Type B pancreatic cell (in vitro differentiated cells): Measurements from ENCODE around the genes GSTM2, GSTM5 and KCNA3.

- PRO-cap = bidirectional peak, plus-strand start at chr1:109426603, minus-strand start at chr1:109426417; unidirectional peak, plus-strand start at chr1:109426842; unidirectional peak, plus-strand start at chr1:109426864
These were observed 360 bp upstream of the PSMA5 start for GRCh38 chr1:109426499-109427116.

- PRO-cap = no peak
These were observed 4.2 kb upstream of the CYB561D1 start for GRCh38 chr1:109489538-109490257.

DNA sequence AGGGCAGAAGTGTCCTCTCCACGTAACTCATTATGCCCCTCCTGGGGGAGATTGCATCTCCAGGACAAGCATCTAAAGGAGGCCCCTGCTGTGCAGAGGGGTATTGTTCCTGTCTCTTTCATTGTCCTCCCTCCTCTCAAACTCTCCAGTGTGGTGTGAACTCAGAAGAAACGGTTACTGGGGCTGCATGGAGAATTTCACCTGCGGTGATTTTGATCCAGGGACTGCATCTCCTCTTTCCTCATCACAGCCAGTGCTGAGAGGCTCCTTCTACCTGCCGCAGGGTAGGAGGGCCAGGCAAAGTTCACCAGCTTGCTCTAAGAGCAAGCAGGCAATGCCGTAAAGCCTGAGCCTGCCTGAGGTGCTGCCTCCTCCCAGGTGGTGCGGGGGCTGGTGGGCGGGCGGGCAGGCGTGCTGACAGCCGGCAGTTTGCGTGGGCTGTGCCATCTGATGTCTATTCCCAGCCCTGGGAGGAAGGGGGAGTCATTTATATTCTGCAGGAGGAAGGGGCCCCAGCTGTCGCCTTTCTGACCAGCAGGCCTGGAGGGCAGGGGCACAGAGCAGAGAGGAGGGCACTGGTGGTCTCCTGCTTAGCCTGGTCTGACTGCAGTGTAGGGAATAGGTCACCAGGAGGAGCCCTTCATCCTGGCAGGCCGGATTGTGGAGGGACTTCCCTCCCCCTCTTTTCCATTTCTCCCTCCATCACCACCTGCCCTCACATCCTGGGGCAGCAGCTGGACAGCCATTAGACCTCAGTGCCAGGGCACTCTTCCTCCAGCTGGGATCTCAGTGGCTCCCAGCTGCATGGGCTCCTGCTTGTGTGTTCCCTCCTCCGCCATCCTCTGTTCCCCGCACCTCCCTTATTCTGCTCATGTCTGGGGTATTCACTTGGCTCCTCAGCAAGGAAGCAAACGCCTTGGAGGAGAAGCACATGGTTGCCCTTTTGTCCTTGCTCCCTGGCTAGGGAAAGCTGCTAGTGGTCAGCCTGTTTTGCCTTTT, 4.3 kb downstream of the CYB561D1 start:
- PRO-cap = no peak

DNA sequence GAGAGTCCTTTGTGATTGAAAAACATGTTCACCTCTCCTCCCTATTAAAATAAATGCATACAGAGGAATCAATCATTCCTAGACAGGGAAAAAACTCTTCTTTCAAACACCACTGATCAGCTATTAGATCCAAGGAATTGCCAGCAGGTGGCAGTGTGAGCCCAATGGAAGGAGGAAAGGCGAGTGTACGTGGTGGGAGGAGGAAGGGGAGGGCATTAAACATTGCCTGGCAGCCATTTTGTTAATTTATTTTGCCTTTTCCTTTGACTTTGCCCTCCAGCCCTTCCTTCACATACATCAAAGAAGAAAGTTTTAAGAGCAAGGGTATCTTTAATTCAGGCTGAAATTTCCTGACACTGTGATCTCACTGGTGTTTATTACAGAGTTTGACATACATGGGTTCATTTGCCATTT, 2.1 kb upstream of the GNAI3 start:
- PRO-cap = no peak

GRCh38 chr1:109667683-109668606, at the start of gene GSTM2:
TSS of gene GSTM2 (plus strand) at chr1:109668057.
- PRO-cap = no peak

- PRO-cap = no peak
These were observed at the start of gene GSTM5 for GRCh38 chr1:109711919-109712904. TSS of gene GSTM5 (plus strand) at chr1:109712251.

DNA sequence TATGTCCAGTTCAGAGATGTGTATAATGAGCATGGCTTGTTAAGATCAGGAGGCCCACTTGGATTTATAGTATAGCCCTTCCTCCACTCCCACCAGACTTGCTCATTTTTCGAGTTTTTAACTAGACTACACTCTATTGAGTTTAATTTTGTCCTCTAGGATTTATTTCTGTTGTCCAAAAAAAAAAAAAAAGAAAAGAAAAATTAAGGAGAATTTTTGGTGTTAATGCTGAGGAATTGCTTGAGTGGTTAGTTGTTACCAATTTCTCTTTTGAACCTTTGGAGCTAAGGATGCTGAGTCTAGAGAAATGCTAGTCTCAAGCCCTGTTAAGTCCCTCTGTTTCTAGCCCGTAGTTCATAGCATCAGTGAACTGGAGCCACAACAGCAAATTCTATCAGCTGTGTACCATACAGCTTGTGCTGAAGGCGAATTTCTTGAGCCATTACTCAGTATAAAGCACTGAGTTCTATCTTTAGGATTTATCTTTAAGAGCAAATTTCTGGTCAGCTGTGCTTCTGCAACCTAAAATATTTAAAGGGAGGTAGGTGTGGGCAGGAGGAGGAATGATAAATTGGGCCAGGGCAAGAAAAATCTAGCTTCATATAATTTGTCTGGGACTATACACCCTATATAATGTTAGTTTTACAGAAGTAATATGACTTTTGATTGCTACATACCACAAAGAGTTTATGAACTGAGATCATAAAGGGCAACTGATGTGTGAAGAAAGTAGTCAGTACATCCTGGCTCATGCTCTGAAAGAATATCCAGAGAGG, 12.0 kb upstream of the STRIP1 start:
- PRO-cap = no peak

DNA sequence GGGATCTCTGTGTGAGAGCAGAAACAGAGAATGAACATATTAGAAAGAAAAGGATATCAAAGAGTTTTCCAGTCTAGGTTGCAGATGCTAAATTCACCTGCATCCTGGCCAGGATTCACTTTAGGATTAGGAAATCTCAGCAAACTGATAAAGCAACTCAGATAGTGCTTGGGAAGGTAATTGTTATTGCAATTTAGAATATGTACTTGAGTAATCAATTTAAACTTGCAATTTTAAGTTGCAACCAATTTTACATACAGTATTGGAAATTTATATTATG, 6.6 kb upstream of the STRIP1 start:
- PRO-cap = no peak

DNA sequence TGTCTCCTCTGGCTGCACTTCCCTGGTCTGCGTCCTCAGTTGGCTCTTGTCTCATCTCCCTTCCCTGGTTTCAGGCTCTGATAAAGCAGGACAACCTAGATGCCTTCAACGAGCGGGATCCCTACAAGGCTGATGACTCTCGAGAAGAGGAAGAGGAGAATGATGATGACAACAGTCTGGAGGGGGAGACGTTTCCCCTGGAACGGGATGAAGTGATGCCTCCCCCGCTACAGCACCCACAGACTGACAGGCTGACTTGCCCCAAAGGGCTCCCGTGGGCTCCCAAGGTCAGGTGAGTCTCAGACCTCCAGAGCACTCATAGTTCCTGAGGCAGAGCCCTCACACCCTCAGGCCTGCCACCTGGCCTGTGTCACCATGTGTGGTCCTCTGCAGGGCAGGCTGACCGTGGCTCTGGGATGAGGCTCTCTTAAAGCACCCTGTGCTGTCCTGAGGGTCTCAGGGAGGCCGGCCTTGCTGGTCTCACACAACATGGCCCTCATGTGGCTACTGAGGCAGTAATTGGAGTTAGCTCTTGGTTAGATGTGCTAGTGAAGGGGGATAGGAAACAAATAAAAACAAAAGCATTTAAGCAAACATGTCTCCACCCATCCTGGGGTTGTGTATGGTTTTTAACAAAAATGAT, 9.3 kb downstream of the STRIP1 start:
- PRO-cap = no peak

DNA sequence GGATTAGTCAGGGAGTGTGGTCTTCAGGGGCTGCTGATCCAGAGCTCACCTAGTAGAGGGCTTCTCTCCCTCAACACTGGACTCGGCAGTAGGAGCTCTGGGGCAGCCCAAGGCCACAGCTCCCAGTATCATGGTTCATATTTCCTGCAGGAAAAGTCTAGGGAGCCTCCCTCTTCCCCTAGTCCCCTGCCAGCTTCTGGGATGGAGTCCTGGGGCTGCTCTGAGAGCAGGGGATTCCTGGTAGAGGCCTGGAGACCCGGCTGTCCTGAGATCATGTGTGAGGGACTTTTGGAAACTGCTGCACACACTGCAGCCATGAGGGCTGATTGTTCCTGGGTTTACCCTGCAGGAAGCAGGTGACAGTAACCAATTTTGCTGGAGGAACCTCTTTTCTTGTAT, 16.2 kb downstream of the STRIP1 start:
- PRO-cap = no peak

GRCh38 chr1:110347483-110348221, 8.5 kb downstream of the RBM15 start:
- PRO-cap = no peak

DNA sequence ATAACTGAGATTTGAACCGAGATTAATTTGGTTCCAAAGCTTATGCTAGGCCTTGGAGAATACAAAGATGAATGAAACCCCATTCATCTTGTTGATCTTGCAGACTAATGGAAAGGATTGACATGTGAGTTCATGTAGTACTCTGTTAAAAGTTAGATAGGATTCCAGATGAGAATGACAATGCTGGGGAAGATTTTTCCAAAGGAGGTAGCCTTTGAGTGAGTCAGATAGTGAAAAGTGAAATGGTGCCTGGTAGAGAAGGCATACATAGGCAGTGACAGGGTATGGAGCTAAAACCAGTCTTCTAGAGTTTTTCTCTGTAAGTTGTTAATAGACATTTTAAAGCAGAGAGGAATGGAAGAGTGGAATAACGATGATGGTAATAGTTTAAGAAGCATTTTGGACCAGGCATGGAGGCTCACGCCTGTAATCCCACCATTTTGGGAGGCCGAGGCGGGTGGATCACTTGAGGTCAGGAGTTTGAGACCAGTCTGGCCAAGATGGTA, 22.8 kb downstream of the RBM15 start:
- PRO-cap = no peak

GRCh38 chr1:110383338-110384194, 7.3 kb downstream of the SLC16A4 start:
- PRO-cap = no peak

- PRO-cap = no peak
These were observed 17.2 kb upstream of the PROK1 start for GRCh38 chr1:110433694-110434189.

GRCh38 chr1:110440667-110441257, 10.2 kb upstream of the PROK1 start:
- PRO-cap = no peak

GRCh38 chr1:110606956-110608164, 1.2 kb upstream of the KCNA2 start:
- PRO-cap = no peak

- PRO-cap = no peak
These were observed at the start of gene KCNA3 for GRCh38 chr1:110674628-110675569. TSS of gene KCNA3 (minus strand) at chr1:110674940.

DNA sequence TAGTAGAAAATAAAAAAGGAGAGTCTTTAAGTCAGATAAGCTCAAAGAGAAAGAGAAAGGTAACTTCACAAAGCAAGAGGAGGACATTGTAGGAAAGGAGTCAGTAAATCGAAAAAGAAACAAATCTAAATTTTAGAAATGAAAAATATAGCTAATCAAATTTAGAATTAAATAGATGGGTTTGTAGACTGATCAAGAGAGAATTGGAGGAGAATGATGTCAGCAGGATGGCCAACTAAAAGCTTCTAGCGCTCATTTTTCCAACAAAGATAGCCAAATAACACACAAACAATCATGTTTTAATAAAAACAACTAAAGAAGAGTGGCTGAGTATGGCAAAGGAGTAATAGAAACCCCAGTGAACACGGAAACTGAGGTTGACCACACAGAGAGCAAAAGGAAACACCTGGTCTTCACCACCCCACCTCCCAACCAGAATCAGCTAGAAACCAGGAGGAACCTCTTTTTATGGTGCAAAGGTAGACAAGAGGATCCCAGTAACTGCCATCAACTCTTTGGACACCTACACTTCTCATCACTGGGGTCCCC, 85.9 kb upstream of the CD53 start:
- PRO-cap = no peak

GRCh38 chr1:110870766-110871499, 2.0 kb upstream of the CD53 start:
- PRO-cap = no peak

DNA sequence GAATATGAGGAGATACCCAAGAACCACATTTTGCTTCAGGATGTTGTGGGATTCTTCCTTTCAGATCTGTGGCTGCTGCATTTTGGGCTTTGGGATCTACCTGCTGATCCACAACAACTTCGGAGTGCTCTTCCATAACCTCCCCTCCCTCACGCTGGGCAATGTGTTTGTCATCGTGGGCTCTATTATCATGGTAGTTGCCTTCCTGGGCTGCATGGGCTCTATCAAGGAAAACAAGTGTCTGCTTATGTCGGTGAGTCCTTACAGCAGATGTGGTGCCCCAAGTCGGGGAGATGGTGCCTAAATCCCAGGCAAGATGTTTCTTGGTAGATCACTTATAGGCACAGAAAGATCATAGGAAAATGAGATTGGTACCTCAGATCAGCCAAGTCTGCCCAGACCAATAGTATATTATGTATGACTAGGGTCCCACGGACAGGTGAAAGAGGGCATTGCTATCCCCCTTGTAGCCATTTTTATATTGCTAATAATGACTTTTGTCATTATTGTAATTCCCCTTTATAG, 19.4 kb downstream of the CD53 start:
- PRO-cap = no peak